ENCODE measurements around a stretch of chr5.

DNA sequence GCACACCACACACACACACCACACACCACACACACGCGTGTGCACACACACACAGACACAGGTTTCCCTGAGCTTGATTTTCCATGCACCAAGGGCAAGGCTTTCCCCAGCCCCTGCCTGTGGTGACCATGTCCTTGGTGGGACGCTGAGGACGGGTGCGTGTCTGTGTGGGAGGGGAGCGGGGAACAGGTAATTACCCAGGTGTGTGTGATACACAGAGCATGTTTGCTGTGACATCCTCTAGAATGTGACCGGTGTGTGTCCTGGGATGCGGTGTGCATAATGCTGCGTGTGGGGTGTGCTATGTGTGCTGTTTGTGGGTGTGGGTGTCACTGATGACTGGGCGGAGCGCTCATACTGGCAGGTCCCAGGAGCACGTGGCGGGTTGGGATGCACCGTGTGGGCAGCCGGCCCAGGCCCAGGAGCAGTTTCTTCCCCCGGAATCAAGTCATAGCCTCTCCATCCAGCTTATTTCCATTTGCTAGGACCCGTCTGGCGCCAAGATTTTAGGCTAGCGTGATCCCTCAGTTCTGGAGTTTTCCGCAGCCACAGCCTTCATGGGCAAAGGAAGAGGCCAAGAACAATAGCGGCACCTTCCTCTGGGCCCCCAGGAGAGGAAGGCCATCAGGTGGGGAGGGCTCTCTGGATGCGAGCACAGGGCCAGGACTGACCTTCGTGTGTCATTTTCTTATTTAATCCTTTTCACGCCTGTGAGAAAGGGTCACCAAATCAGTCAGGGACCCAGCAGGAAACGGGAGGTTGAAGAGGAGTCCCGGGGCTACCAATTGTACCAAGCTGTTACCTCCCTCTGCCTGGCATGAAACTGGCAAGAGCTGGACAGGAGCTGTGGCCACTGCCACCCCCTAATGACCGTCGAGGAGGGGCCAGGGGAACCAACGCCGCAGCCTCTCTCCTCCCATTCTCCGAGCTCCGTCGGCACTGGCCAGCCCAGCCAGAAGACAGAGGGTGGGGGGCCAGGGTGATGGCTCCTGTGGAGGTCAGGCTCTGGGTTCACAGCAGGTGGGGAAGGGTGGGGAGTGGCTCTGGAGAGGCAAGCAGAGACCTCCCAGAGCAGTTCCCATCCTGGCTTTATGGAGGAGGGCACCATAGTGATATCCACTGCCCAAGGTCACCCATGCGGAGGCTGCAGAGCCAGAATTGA is 43.2 kb upstream of the NEURL1B start:
- PRO-cap: unidirectional peak, minus-strand start at position 277 of the sequence; unidirectional peak, plus-strand start at position 727 of the sequence
- RAMPAGE, long total RNA, 4 experiments: no peak in any of the 4 experiments

DNA sequence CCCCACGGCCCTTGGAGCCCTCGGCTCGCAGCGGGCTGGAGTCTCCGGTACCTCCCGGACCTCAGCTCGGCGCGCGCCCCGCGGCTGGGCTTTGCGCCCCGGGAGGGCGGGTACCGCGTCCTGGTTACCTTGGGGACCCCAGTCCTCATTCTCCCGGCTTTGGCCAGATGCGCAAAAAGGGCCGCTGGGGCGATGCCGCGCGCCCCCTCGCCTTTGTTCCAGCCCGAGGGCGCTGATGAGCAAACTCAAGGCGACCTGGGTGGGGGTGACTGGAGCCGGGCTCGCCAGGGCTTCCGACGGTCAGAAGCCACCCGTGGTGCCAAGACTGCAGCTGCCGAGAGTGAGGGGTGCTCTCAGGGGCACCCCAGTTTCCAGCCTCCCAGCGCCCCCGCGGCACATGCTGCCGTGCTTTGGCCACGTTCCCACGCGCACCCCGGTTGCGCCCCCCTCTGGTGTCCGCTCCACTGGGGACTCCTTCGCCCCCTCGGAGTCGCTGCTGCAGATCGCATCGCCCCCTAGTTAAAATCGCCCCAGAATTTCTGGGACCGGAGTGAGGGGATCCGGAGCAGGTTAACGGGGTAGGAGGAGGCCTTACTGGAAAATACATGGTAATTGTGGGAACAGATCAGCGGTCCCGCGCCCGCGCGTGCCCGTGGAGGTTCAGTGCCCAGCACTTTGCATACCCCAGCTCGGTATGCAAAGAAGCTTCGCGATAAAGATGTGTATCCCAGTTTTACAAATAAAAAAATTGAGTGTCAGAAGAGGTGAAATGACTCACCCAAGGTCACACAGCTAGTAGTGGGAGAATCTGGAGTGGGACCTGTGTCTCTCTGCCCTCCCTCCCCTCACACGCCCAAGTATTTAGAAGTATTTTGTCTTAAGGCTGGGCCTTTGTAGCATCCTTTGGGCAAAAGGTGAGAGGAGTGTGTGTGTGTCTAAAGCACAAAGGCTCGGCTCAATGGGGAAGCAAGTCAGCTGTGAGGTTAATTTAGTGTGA is 754 bp downstream of the NEURL1B start:
- PRO-cap: bidirectional peak, plus-strand start at position 621 of the sequence, minus-strand start at position 575 of the sequence
- RAMPAGE, long total RNA, 4 experiments: no peak in any of the 4 experiments

DNA sequence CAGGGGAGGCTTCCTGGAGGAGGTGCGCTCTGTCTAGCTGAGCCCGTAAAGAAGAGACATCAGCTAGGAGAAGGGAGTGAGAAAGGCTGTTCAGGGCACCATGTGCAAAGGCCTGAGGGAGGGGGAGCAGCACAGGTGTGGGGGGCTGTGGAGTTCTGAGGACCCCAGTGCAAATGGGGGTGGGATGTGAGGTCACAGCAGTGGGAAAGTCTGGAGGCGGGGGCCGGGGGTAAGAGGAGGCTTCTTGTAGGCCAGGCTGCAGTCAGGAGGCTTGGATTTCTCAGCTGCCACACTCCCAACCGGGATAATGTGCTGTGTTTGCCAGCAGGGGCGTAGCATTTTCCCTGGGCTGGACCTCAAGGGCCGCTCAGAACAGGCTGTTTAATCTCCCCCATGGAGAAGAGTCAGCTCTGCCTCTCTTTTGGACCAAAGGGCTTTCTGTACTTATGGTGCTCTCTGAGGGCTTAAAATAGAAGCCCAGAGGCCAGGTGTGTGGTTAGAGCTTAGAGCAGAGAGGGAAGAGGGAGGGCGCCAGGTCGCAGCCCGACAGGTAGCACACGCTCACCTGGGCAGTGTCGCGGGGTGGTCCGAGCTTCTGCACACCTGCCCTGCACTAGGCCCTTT is 5.8 kb downstream of the NEURL1B start:
- PRO-cap: no peak
- RAMPAGE, long total RNA, 4 experiments: no peak in any of the 4 experiments

- PRO-cap: no peak
- RAMPAGE, long total RNA, 4 experiments: no peak in any of the 4 experiments
Observed at GRCh38 chr5:172648010-172648776, 7.1 kb downstream of the NEURL1B start.

- PRO-cap: unidirectional peak, plus-strand start at chr5:172700089; unidirectional peak, plus-strand start at chr5:172700117
- RAMPAGE, long total RNA, 4 experiments: no peak in any of the 4 experiments
Observed at GRCh38 chr5:172699822-172701236, 59.3 kb downstream of the NEURL1B start.

DNA sequence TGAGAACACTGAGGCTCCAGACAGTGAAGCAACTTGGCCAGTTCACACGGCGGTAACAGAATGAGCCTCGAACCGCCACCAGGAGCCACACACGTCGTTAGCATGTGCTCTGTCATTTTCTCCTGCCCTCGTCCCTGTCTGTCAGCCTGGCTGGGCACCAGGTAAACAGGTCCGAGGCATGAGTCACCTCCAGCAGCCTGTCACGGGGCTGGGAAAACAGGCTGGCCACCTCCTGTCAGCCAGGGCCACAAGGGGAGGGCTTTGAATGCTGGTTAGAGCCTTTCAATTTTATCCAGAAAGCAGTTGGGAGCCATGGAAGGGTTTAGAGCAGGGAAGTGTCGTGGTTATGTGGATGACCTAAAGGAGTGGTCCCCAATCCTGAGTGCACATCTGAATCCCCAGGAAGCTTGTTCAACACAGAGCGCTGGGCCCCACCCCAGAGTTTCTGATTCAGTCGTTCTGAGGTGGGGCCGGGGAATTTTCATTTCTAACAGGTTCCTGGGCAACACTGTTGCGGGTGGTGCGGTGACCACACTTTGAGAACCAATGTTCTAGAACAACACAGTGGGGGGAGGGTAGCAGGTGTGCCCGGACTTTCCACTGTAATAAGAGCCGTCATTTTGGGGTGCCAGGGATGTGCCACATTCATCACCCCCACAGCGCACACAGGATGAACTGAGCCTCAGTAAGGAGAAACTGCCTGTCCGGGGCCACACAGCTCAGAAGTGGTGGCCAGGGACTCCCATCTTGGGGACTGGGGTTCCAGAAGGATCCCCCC is 39.4 kb downstream of the DUSP1 start:
- PRO-cap: no peak
- RAMPAGE, long total RNA, 4 experiments: no peak in any of the 4 experiments

DNA sequence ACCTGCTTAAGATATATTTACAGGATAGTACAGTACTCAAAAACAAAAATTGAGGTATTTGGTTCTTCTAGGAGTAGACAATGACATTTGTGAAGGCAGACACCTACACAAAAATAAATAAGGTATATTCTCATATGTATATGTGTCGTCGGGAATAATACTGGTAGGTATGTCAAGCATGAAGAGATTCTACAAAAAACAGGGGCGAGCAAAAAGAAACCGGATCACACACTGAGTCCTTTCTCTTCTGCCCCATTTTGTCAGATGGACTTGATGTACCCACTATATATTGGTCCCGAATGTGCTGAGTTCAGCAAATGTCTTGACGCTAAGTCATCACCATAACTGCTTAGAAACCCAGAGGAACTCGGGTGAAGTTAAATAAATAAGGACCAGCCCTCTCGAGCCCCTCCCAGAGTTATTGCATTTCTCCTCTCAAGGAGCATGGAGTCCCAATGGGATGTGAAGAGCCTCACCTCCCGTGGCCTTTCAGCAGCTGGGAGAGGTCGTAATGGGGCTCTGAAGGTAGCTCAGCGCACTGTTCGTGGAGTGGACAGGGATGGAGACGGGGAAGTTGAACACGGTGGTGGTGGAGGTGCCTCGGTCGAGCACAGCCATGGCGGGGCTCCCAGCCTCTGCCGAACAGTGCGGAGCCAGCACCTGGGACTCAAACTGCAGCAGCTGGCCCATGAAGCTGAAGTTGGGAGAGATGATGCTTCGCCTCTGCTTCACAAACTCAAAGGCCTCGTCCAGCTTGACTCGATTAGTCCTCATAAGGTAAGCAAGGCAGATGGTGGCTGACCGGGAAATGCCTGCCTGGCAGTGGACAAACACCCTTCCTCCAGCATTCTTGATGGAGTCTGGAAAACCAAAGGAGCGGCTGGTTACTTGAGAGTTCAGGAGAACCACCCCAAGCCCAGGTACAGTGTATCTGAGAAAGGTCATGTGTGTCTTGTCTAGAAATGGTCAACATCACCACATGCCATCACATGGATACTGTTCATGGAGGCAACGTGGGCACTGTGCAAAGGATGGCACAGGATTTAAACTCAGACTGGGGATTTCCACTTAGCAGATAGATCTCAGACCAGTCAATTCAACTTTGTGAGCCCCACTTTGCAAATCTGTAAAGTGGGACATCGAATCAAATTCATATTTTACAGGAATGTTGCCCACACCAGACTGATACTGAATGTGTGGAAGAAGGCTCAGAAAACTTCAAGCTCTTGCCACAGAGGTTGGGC is 2.3 kb downstream of the DUSP1 start:
- PRO-cap: bidirectional peak, plus-strand start at position 541 of the sequence, minus-strand start at position 262 of the sequence; bidirectional peak, plus-strand start at position 766 of the sequence, minus-strand start at position 762 of the sequence
- RAMPAGE, long total RNA, 4 experiments: no peak in any of the 4 experiments

DNA sequence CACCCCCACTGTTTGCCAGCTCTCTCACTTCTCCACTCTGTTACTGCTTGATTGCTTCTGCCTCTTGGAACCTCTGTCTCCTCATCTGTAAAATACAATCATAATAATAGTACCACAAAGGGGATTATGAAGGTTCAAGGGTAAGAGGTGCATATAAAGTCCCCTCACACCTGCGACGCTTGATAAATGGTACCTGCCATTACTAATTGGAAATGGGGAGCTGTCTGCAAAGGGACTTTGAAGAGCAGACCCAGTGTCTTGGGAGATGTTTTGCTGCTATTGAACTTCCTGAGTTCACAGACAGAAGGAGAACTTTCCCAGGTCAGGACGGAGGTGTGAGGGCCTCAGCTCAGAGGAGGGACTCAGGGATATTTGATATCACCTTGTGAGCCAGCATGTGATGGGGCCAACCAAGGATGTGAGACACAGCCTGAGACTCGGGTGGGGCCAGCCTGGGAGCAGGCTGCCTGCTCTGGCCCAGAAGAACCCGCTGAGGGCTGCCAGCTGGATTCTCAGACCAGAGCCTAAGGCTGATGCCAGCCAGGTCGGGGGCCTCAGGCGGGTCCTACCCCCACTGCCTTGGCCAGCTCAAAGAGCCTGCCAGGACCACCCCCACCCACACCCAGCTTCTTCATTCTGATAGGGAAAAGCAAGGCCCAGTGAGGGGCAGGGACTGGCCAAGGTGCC is 20.1 kb upstream of the DUSP1 start:
- PRO-cap: no peak
- RAMPAGE, long total RNA, 4 experiments: no peak in any of the 4 experiments

GRCh38 chr5:172800914-172801829 is 30.2 kb upstream of the DUSP1 start:
- PRO-cap: no peak
- RAMPAGE, long total RNA, 4 experiments: no peak in any of the 4 experiments

GRCh38 chr5:172835158-172835702 is 1.2 kb downstream of the ERGIC1 start:
- PRO-cap: bidirectional peak, plus-strand start at chr5:172835222, minus-strand start at chr5:172835058
- RAMPAGE, long total RNA, 4 experiments: no peak in any of the 4 experiments

DNA sequence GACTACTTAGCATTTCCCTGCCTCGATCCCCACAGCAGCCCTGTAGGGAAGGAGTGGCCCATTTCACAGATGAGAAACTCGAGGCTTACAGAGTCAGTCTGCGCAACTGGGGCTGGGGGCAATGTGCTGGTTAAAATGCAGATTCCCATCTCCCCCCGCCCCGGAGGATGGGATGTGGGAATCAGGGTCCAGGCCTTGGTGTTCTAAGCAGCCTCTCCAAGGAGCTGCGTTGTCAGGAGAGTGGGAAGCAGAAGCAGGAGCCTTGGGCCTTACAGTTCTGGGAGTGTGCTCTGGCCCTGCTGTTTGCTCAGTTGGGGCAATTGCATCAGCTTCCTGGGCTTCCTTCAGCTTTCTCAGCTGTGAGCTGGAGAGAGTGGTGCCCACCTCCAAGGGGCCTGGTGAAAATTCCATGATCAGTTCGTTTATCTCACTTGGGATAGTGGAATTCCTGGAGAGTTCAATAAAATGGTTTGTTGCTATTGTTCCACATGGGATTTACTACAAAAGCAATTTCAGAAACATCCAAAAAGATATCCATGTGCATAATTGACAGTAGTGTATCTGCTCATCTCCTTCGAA is 19.5 kb downstream of the ERGIC1 start:
- PRO-cap: no peak
- RAMPAGE, long total RNA, 4 experiments: start-site peak on the plus strand in 1 of 4 experiments, centred at position 578 of the sequence, 9 reads per replicate

DNA sequence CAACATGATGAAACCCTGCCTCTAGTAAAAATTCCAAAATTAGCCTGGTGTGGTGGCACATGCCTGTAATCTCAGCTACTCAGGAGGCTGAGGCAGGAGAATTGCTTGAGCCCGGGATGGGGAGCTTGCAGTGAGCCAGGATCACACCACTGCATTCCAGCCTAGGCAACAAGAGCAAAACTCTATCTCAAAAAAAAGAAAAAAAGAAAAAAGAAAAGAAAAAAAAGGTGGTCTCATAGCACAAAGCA is 38.5 kb downstream of the ERGIC1 start:
- PRO-cap: no peak
- RAMPAGE, long total RNA, 4 experiments: no peak in any of the 4 experiments

GRCh38 chr5:172885398-172886111 is 51.5 kb downstream of the ERGIC1 start:
- PRO-cap: no peak
- RAMPAGE, long total RNA, 4 experiments: no peak in any of the 4 experiments

DNA sequence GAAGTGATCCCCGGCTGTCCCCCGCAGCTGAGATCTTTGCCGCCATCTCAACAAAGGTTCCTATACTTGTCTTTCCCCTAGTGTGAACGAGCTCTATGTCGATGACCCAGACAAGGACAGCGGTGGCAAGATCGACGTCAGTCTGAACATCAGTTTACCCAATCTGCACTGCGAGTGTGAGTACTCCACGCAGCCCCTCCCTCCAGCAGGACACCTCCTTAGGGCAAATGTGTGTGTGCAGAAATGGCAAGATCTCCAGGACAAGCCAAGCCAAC is 49.7 kb upstream of the RPL26L1 start:
- PRO-cap: no peak
- RAMPAGE, long total RNA, 4 experiments: no peak in any of the 4 experiments

- PRO-cap: bidirectional peak, plus-strand start at chr5:172958919, minus-strand start at chr5:172958603
- RAMPAGE, long total RNA, 4 experiments: start-site peak on the minus strand in 1 of 4 experiments, at chr5:172958784-172958807 at its widest, 6 reads per replicate
Observed at GRCh38 chr5:172958270-172959040, 769 bp upstream of the RPL26L1 start.

GRCh38 chr5:173040137-173040336 is 16.1 kb upstream of the CREBRF start:
- PRO-cap: unidirectional peak, plus-strand start at chr5:173040196
- RAMPAGE, long total RNA, 4 experiments: no peak in any of the 4 experiments

DNA sequence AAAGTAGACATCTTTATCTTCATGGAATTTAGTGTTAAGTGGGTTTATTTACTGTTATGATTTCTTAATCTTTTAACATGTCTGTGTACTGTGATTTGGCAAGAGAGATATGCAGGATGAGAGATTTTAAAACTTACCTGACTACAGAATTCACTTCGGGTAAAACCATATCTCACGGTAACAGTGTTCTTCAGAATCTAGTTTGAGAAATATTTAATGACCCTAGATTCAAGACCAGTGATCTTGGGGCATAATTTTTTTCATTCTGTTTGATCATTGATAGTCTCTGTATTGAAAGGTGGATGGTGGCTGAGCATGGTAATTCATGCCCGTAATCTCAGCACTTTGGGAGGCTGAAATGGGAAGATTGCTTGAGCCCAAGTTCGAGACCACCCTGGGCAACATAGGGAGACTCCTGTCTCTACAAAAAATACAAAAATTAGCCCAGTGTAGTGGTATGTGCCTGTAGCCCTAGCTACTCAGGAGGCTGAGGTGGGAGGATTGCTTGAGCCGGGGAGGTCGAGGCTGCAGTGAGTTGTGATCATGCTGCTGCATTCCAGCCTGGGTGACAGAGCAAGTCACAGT is 40.1 kb upstream of the BNIP1 start:
- PRO-cap: no peak
- RAMPAGE, long total RNA, 4 experiments: no peak in any of the 4 experiments

GRCh38 chr5:173236487-173237068 is 1.6 kb upstream of the NKX2-5 start:
- PRO-cap: no peak
- RAMPAGE, long total RNA, 4 experiments: no peak in any of the 4 experiments

DNA sequence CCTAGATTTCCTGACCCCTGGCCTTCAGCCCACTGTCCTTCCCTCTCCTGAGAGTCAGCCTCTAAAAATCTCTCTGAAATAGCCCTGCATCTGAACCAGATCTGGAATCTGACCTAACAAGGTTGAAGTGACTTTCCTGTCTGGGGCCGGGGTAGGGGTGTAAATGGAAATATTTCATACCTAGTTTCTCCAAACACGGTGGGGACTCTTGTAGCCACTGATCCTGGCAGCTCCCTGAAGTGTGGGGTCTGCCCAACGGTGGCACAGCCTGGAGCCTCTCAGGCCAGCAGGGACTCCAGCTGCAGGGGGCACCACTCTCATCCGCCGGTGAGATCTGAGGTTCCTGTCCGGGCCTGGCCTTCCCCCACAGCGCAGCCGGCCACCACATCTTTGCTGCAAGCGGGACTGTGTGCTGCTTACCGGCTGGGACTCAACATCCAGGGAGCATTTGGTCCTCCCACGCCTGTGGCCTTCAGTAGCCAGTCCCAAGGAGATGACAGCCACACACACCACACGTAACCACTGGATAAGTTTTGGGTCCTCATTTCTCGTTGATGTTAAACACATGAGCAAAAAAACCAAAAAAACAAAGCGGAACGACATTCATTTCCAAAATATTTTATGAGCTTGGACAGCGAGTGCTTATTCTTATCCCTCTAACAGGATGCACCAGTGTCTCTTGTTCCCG is 7.7 kb upstream of the NKX2-5 start:
- PRO-cap: no peak
- RAMPAGE, long total RNA, 4 experiments: no peak in any of the 4 experiments

DNA sequence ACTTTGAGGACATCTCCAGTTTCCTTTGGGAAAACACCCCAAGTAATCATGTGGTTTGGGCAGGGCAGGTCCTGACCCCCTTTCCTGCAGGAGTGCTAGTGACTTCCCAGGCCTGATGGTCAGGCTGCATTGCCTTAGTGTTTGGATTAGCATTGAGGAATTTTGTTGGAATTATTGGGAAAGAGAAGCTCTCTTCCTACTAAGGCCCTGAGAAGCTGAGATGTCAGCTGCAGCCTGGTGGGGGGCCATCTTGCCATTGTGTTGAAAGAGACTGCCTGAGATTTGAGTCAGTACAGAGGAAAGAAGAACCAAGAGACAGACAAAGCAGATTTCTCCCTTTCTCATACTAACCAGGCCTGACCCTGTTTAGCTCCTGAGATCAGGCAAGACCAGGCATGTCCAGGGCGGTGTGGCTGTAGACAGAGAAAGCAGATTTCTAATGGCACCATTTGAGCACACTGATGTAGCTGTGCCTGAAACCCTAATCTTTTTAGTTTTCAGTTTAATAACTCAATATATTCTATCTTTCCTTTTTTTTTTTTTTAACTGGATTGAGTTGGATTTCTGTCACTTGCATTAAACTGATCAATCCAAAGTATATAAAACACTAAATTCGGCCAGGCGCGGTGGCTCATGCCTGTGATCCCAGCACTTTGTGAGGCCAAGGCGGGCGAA is 35.9 kb downstream of the STC2 start:
- PRO-cap: no peak
- RAMPAGE, long total RNA, 4 experiments: no peak in any of the 4 experiments

Measured in gastroesophageal sphincter (tissue), 4 donors.